Glomerular endothelial cell (primary cell): ENCODE measurements around a stretch of chr10.

DNA sequence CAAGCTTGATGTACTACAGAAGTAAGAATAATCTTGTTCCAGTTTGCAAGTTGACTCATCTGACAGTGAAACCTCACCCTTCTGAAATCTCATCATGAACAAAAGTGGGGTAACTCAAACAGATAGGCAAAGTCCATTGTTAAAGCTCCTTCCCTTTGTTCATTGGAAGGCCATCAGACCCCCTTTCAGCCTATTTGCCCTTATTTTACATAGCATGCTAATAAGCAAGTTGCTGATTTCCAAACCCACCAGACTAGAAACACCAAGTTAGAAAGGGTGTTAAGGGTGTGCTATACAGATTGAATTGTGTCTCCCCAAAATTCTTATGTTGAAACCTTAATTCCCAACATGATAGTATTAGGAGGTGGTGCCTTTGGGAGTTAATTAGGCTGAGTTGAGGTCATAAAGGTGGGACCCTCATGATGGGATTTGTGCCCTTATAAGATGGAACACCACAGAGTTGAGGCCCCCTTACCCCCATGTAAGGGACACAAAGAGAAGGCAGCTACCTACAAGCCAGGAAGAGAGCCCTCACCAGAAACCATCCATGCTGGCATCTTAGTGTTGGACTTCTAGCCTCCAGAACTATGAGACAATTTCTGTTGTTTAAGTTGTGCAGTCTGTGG lies 13.9 kb downstream of the EIF4EBP2 start:
- RAMPAGE, long total RNA: no peak

DNA sequence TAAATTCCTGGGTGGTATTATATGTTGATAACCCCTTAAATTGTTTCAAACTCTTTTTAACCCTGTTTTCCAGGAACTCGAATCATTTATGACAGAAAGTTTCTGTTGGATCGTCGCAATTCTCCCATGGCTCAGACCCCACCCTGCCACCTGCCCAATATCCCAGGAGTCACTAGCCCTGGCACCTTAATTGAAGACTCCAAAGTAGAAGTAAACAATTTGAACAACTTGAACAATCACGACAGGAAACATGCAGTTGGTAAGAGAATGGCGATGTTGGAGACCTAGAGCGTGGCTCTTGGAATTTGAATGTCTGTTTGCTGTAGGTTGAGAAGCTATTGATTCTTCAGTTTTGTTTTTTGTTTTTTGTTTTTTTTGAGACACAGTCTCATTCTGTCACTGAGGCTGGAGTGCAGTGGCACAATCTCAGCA lies 15.9 kb downstream of the EIF4EBP2 start:
- RAMPAGE, long total RNA: no peak

- RAMPAGE, long total RNA: no peak
These were observed 13.8 kb downstream of the NODAL start for GRCh38 chr10:70427635-70428227.

GRCh38 chr10:70494266-70494648 lies 15.7 kb downstream of the PALD1 start:
- RAMPAGE, long total RNA: no peak

GRCh38 chr10:70664387-70665449 lies 7.6 kb upstream of the ADAMTS14 start:
- RAMPAGE, long total RNA: no peak

DNA sequence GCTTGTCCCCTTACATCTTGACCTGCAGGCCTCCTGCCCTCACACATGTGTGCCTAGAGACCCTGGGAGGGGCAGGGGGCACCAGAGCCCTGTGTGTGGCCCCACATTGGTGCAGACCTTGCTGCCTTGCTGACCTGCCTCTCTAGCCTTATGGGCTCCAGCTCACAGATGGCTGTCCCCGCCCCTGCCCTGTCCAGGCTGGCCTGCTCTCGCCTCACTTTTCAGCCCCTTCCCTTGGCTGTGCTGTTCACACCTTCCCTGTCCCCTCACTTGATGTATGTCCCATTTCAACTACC lies 9.4 kb downstream of the ADAMTS14 start:
- RAMPAGE, long total RNA: no peak

GRCh38 chr10:70774878-70775482 lies 10.2 kb downstream of the TBATA start:
- RAMPAGE, long total RNA: no peak

DNA sequence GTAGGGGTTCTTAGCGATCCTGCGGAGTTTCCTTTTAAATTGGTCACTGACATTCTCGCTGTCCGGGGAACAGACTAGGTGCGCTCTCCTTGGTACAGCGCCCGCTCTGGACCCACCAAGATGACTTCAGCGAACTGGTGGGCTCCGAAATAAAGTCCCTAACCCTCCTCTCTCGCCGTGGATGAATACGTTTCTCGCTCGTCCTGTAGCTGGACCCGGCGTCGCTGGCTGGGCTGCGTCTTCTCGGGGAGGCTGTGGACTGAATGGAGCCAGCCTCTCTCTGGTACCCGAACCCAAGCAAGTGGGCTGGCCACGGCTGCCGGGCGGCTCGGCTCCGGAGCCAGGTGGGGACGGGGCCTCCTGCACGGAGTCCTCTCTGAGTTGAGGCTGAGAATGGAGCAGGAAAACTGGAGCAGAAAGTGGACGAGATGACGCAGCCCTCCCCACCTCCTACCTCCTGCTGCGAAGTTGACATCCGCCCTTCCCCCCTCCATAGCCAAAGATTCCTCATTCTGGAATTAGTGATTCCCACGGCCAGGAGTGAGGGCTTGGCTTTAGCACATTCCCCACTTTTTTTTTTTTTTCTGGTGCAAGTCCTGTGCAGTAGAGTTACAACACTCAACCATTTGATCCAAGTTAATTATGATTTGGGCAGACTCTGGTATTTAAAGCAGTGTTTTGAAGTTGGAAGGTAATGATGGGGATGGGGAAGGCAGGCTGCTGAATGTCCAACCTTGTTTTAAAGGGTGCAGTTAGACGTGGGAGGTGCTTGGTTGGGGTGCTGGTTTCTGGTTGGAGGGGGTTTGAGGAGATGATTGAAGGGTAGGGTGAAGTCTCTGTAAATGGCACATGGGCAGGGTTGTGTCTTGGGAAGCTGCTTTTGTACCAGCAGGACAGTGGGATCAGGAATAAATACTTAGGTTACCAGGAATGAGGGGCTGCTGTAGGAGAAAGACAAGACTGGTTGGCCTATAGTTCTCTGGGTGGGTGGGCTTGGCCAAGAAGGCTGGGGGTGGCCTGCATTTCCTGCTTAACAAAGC lies 1.7 kb downstream of the UNC5B start:
- RAMPAGE, long total RNA: no peak

GRCh38 chr10:71338877-71339466 lies 19.9 kb downstream of the SLC29A3 start:
- RAMPAGE, long total RNA: no peak

GRCh38 chr10:71340085-71340653 lies 21.1 kb downstream of the SLC29A3 start:
- RAMPAGE, long total RNA: no peak

- RAMPAGE, long total RNA: no peak
These were observed 106.1 kb downstream of the C10orf105 start for GRCh38 chr10:71613332-71613938.

DNA sequence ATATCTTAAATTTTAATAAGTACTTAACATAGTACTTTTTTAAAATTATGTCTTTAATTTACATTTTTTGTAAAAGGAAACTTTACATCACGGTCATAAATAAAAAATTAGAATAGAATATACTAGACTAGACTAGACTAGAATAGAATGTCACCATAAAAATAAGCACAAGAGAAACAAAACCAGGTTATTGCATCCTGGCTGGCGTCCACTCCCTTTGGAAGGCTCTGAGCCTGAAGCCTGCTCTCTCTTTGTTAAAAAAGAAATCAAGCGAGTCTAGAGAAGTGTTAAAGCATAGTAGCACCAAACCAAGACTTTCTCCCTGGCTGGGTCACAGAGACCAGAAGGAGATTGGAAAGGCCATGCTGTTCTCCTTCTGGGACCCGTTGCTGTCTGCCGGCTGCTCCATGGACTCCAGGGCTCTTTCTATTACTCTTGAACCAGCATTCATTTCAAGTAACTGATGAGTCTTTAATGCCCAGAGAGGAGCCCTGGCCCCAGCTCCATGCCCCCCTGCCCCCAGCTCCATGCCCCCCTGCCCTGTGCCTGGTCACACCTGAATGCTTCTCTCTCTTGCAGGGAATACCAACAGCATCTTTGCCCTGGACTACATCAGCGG lies 104.5 kb downstream of the C10orf105 start:
- RAMPAGE, long total RNA: no peak

- RAMPAGE, long total RNA: no peak
These were observed 102.6 kb downstream of the C10orf105 start for GRCh38 chr10:71616903-71617540.

DNA sequence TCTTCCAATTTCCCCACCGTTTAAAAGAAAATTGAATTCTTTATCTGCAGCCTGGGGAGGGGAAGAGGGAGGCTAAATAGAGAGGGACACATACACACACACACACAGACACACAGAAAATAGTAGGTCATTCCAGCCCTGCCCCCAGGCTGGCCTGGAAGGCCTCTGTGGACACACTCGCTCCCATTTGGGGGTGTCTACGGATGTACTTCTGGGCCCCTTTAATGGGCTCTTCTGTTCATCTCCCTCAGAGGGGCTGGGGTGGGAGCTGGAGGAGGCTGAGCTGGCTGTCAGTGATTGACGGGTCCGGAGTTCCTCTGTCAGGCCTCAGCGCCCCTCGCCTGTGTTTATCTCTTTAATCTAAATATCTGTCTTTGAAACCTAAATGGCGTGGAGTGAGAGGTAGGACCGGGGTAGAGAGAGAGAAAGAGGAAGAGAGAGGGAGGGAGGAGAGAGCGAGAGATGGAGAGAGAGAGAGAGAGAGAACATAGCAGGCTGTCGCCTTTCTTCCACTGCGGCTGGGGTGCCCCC lies 61.7 kb downstream of the C10orf105 start:
- RAMPAGE, long total RNA: no peak

GRCh38 chr10:71726808-71727190 lies 7.2 kb upstream of the C10orf105 start:
- RAMPAGE, long total RNA: no peak

DNA sequence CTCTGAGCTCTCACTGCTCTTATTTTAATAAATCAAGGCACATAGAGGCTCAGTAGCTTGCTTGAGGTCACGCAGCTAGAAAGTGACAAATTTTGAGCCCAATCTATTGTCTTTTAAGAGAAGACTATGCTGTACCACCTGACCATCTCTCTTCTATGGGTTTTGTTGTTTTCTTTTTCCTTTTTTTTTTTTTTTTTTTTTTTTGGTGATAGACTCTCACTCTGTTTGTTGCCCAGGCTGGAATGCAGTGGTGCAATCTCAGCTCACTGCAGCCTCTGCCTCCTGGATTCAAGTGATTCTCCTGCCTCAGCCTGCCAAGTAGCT lies 35.6 kb upstream of the VSIR start:
- RAMPAGE, long total RNA: no peak

- RAMPAGE, long total RNA: no peak
These were observed 38.1 kb upstream of the VSIR start for GRCh38 chr10:71811289-71811984.

- RAMPAGE, long total RNA: no peak
These were observed 38.2 kb downstream of the PSAP start for GRCh38 chr10:71812713-71813415.

DNA sequence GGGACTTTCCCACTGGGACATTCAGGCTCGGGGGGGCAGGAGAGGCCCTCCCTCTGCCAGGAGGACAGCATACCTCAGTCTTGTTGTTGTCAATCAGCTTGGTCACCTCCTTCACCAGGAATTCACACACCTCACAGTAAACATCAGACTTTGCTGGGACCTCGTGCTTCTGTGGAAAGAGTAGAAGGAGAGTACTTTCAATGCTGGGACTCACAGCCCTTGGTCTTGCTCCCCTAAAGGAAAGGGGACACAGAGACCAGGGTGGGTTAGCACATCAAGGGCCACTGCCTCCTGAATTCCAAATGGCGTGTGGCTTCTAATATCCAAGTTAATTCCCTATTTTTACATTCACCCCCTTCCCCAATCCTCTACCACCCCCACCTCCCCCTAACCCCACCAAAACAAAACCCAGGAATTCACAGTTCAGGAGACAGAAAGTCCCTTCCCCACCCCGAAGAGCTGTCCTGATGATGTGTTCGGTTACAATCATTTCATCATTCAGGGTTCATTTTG lies 30.8 kb downstream of the PSAP start:
- RAMPAGE, long total RNA: no peak

DNA sequence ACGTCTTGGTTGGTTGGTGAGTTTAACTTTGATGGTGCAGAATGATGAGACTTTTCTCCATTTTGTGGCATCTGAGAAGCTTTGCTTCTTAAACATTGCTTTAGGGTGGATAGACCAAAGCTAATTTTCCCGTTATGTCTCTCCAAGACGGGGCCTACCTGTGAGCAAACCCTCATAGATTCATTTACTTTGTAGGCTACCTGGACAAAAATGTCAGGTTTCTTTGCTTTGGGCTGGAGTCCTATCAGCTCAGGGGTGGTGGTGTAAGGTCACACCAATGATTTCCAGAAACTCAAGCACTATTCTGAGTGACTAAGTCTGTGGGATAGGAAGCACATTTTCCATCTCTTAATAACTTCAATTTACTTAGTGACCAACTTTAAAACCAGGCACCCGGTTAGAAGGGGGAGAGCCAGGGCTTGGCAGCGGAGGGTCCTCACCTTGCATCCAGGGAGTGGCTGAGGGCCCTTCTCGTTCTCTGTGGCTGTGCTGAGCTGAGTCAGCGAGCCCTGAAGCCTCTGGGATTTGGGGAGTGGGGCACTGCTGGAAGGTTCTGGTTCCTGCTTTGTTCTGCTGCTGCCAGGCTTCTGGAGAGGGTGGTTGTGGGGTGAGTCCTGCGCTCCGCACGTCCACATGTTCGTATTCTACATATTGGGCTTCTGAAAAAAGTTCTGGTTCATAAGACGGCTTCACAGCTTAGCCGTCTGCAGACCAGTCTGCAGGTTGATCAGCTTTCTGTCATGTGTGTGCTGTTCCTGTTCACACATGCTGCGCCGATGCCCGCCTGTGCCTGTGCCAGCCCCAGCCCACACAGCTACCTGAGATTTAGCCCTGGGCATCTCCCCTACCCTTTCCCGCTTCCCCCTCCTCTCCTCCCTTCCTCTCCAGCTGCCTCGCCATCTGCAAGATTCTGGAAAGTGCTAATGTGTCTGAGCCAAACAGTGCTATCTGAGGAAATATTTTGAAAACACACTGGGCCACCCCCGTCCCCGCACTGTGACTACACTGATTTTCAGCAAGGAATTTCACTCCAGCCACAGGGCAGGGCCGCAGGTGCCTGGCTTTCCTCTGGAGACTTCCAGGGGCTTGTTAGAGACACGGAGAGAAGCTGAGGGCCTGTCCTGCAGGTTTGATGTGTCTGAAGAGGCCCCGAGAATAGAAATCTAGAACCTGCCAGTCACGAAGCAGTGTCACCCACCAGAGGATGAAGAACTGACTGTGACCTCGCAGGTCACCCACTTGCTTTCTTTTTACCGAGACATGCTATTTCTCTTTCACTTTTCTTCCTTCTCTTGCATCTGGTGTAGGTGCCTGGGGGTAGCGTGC lies 7.0 kb downstream of the CHST3 start:
- RAMPAGE, long total RNA: no peak